T-cell (primary cell): ENCODE measurements around a stretch of chr4.

DNA sequence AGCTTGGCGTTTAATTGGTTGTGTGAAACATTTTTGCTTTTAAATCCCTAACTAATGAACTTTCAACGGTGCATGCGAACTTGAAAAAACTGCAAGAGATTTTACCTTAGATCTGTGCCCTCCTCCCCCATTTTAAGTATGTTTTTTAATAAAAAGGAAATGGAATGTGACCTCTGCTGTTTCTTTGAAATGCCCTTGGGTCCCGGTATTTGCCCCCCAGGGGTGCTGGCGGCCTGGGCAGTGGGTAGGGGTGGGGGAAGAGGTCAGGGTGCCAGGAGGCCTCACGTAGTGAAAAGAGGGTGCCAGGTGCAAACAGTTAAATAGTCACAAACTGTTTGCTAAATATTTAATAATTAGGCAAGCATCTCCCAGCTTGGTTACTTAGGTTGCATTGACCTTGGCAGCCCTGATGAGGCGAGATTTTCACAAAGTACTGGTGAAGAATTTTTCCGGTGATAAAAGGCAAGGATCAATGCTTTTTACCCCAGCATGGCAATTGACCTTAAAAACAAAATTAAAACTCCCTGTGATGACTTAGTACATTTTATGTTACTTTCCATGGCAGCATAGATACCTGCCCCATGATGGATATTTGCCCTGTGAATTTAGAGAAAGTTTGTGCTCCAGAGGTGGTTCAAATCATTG lies 721 bp downstream of the C4orf19 start:
- PRO-cap, 7 experiments: no peak in any of the 7 experiments

- PRO-cap, 7 experiments: no peak in any of the 7 experiments
Measured at GRCh38 chr4:37462913-37463483, 9.3 kb downstream of the C4orf19 start.

DNA sequence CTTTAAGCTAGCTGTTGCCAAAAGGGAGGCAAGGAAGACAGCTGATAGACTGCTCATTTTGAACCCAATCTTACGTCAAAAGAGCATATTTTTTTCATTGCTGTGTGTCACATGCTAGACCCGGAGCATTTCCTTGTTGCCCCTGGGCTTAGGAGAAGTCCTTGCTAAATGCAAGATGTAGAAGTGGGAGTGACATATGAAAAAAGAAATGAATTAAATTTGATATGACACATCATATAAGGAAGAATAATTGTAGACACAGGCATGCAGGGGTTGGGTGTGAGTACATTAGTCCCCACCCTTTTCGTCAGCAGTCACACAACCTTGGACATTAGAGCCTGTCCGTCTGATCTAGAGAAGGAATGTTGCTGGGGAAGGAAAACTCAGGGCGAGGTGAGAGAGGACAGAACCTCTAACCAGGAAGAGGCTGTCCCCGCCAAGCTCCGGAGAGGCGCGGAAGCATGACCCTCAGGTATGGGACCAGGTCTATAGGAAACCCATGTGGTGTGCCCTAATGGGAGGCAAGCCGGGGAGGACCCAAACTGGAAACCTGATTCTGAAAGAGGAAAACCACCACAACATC lies 102.2 kb downstream of the RELL1 start:
- PRO-cap, 7 experiments: no peak in any of the 7 experiments

DNA sequence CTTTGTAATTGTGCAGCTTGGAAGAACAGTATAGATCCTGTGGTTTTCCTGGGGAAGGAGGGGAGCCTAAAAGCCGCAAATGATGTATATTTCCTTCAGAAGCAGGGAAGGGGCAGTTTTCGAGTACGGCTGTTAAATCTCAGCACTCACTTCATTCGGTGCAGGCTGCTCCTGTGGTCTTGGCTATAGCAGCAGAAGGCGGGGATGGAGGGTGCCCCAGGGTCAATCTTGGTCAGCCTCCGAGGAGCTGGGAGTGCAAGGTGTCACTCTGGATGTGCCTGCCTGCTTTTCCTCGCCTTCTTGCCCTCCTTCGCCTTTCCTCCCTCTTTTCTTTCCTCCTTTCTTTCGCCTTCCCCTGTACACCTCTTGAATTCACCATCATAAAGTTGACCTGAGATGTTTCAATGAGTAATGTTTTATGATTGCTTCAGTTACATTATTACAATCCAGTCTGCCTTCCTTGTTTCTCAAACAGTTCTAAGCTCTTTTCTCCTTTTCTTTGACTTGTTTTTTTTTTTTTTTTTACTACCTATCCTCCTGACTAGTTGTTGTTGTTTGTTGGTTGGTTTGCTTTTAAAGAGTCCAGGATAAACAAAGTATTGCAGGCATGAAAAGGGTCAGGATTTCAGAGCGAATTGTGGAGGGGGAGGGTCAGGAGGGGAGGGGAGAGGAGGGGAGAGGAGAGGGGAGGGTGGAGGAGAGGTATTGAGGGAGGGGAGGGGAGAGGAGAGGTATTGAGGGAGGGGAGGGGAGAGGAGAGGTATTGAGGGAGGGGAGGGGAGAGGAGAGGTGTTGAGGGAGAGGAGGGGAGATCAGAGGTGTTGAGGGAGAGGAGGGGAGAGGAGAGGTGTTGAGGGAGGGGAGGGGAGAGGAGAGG lies 101.4 kb downstream of the RELL1 start:
- PRO-cap, 7 experiments: no peak in any of the 7 experiments

- PRO-cap, 7 experiments: no peak in any of the 7 experiments
Measured at GRCh38 chr4:37590324-37590895, 95.8 kb downstream of the RELL1 start.

- PRO-cap, 7 experiments: no peak in any of the 7 experiments
Measured at GRCh38 chr4:37675098-37675577, 11.0 kb downstream of the RELL1 start.

GRCh38 chr4:37679089-37679738 lies 7.0 kb downstream of the RELL1 start:
- PRO-cap, 7 experiments: no peak in any of the 7 experiments

DNA sequence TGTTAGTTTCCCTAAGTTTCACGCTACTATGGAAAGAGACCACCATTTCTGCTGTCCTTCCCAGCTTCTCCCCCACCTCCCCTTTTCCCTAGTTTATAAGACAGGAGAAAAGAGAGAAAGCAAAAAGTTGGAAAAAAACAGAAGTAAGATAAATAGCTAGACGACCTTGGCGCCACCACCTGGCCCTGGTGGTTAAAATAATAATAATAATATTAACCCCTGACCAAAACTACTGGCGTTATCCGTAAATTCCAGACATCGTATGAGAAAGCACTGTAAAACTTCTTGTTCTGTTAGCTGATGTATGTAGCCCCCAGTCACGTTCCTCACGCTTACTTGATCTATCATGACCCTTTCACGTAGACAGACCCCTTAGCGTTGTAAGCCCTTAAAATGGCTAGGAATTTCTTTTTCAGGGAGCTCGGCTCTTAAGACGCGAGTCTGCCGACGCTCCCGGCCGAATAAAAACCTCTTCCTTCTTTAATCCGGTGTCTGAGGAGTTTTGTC lies 887 bp upstream of the PGM2 start:
- PRO-cap, 7 experiments: no peak in any of the 7 experiments

GRCh38 chr4:37977745-37978186 lies 17.6 kb downstream of the PTTG2 start:
- PRO-cap, 7 experiments: peak in 7 of 7 experiments; most common minus-strand start chr4:37977877 (in 5)

DNA sequence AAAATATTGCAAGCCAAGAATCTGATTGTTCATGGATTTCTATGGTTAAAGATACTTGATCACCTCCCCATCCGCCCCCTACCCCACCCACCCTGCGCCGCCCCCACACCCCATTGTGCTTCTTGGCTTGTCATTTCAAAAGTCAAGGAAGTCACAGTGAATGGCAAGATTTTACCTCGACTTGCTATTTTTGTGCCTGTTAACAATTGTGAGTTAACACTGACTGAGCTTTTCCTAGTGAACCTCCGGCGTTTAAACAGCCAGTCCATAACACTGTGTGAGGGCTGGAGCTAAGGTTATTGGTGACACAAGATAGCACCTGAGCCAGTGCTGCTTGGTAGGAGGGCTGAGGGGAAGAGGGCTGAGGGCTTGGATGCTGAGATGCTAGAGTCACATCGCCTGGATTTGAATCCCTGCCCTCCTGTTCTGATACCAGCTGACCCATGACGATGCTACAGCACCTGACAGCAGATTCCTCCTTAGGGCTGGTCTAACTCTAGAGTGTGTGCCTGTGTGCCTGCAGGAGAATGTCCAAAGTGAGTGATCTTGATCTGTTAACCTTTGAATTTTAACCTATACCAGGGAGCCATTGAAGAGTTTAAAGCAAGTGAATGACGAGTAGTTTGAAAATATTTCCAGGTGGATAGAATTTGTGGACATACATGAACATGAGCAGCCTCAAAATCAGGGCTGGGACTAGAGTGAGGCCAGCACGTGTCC lies 102.5 kb downstream of the PTTG2 start:
- PRO-cap, 7 experiments: no peak in any of the 7 experiments

DNA sequence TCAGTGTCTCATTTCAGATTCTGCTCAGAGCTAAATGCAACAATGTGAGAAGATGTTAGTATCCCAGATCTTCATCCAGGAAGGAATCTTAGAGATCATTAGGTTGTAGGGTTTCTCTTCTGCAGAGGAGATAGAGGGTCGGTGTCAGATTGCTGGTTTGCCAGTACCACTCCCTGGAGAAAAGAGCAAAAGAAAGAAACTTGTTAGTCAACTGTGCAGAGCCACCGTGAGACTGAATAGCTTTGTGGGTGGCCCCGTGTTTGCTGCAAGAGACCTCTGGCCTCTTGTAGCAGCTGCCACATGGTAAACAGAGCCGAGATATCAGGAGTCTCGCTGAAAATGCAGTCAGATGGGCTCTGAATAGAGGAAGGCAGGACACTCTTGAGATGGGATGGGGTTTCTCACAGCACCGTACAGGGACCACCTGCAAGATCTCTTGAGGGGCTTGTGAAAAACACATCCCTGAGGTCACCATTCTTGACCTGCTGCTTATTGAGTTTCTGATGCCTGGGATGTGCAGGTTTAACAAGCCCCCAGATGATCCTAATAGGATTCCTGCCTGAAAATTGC lies 149.7 kb downstream of the PTTG2 start:
- PRO-cap, 7 experiments: no peak in any of the 7 experiments

- PRO-cap, 7 experiments: no peak in any of the 7 experiments
Measured at GRCh38 chr4:38242809-38243773, 282.9 kb downstream of the PTTG2 start.

DNA sequence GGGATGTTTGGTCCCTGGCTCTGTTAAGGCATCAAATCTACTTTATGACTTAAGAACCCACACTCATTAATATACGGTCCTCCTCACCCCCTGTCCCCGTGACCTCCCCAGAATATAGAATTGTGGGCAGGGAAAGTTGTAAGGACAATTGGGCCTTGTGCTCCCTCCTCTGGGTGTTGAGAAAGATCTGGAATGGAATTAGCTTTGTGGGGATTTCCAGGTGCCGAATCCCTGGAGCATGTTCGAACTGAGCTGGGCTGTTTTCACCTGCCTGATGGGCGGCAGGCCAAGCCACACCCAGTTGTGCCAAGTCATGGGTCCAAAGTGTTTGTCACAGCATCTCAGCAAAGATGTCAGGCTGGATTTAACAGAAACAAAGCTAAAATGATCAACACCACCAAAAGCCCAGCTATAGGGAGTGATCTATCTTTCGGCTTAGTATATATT lies 349.3 kb upstream of the KLF3 start:
- PRO-cap, 7 experiments: no peak in any of the 7 experiments

GRCh38 chr4:38676079-38676702 lies 12.2 kb downstream of the KLF3 start:
- PRO-cap, 7 experiments: peak in 1 of 7 experiments; most common plus-strand start chr4:38676158 (in 1)

DNA sequence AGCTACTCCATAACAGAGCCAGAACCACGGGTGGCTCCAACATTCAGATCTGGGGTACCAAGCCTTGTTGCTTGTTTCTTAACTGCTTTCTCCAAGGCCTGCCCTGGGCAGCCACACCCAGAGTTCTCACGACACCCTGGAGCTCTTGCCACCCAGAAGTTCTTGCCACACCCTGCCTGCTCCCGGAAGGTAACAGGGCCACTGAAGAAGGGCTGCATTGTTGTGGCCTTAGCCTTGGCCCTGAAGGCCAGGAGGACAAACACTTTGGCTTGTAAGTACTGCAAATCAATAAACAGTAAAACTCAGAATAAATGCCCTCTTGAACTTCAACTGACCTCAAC lies 54.3 kb downstream of the TLR10 start:
- PRO-cap, 7 experiments: no peak in any of the 7 experiments

- PRO-cap, 7 experiments: no peak in any of the 7 experiments
Measured at GRCh38 chr4:38743772-38744365, 38.9 kb downstream of the TLR10 start.

DNA sequence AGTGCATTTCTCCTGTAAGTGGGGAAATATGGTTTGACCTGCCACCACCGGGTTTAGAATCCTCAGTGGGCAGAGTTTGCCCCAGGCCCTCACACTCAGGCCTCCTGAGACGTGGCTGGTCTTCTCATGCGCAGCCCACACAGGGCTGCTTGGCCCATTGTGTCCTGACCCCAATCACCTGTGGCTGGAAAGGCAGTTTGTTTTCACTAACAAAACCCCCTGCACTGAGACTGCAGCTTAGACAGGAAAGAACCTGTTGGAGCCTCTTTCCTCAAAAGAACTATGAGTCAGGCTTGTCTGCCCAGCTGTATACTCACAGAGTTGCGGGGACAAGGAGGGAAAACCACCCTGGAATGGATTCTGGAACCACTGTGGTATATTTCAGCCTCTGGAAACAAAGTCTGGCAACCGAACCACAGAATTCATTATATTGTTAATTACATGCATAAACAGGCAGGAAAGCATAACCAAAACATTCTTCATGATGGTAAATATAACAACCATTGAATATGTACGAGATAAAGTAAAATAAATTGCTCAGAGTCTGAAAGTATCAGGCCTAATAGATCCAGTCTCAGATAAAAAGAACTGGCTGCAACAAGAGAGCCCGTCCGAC lies 5.3 kb upstream of the TMEM156 start:
- PRO-cap, 7 experiments: no peak in any of the 7 experiments

DNA sequence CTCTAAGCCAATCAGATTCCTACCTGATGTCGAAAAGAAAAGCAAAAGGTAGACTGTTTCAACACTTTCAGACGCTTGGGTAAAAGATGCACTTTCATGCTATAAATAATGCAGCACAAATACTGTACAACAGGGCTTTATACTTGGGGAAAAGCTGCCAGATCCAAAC lies 742 bp upstream of the WDR19 start:
- PRO-cap, 7 experiments: no peak in any of the 7 experiments

DNA sequence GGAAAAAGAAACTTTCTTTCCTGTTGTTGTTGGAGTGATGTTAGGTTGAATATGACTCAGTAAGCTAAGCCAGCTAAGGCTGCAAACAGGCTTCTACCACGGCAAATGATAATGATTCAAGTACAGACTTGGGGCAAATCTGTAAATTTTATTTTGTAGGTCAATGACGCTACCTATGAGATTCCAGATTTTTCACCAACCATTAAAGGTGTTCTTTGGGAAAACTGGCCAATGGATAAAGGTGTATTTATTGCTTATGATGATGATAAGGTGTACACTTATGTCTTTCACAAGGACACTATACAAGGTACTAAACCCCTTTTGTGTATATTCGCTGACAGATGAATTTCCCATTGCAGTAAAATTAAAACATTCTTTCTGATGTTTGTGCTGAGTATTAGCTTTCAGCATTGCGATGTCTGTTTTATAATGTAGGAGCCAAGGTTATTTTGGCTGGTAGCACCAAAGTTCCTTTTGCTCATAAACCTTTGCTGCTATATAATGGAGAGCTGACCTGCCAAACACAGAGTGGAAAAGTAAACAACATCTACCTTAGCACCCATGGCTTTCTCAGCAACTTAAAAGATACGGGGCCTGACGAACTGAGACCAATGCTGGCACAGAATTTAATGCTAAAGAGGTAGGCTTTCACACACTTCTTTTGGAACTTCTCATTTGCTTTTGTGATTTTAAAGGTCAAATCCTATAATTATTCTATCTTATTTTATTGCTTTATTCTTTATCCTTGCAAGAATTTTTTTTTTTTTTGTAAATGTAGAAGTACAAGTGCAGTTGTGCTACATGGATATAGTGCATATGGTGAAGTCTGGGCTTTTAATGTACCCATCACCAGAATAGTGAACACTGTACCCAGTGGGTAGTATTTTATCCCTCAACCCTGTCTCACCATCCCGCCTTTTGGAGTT lies 46.0 kb downstream of the WDR19 start:
- PRO-cap, 7 experiments: no peak in any of the 7 experiments

GRCh38 chr4:39354171-39354636 lies 12.0 kb downstream of the RFC1 start:
- PRO-cap, 7 experiments: no peak in any of the 7 experiments